ENCODE data around the gene DNAAF1.

GRCh38 chr16:84117193-84117965 is 637 bp upstream of the MBTPS1 start:
- PRO-cap, 2 experiments: no peak in any of the 2 experiments
- RAMPAGE, long total RNA, 4 experiments: no peak in any of the 4 experiments

GRCh38 chr16:84144990-84145618 is at the start of gene DNAAF1:
Gene DNAAF1 (plus strand): TSS chr16:84145308.
- PRO-cap, 2 experiments: peak in 2 of 2 experiments; most common plus-strand start chr16:84145286 (in 1); most common minus-strand start chr16:84145156 (in 2)
- RAMPAGE, long total RNA, 4 experiments: start-site peak on the plus strand in 4 of 4 experiments, at chr16:84145298-84145343 at its widest, 87 to 445 reads per replicate; start-site peak on the minus strand in 3 of 4 experiments, at chr16:84145132-84145179 at its widest, 47 to 77 reads per replicate

DNA sequence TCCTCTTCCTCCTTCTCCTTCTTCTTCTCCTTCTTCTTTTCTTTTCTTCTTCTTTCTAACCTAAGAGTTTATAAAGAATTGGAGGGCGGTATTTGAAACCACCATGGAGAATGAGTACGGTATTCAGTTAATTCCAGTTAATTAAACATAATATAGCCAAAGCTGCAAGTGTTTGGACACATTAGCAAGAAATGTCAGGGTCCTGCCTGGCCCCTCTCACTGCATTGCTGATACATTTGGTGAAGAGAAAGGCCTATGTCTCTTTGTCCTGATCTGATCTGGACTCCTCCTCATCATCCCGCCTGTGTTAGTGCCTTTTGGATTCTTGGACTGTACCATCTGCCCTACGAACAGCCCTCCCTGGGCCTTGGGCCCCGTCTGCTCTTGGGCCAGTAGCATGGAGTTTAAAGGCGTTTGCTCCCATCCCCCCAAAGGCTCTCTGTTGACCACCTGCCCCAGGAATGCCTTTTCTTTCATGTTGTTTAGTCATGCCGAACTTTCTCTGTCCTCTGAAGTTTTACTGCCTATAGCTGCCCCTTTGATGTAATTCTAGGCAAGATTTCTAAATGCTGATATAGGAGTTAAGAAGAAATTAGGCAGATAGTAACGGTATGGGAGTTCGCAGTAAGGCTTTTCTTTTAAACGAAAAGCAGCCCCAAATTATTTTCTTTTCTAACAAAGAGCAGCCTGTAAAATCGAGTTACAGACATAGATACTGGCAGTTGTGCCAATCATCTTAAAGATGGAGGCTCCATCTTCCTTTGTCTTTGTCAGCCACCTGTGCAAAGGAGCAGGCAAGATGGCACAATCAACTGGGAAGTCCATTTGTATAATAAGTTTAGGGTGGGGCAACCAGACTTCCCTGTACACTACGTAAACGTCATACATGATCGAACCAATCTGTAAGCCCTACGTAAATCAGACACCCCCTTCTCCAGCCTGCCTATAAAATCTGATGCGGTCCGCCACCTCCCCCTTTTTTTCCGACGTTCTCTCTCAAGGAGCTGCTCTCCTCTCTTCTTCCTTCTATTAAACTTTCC is 31.1 kb upstream of the MEAK7 start:
- PRO-cap, 2 experiments: no peak in any of the 2 experiments
- RAMPAGE, long total RNA, 4 experiments: no peak in any of the 4 experiments

DNA sequence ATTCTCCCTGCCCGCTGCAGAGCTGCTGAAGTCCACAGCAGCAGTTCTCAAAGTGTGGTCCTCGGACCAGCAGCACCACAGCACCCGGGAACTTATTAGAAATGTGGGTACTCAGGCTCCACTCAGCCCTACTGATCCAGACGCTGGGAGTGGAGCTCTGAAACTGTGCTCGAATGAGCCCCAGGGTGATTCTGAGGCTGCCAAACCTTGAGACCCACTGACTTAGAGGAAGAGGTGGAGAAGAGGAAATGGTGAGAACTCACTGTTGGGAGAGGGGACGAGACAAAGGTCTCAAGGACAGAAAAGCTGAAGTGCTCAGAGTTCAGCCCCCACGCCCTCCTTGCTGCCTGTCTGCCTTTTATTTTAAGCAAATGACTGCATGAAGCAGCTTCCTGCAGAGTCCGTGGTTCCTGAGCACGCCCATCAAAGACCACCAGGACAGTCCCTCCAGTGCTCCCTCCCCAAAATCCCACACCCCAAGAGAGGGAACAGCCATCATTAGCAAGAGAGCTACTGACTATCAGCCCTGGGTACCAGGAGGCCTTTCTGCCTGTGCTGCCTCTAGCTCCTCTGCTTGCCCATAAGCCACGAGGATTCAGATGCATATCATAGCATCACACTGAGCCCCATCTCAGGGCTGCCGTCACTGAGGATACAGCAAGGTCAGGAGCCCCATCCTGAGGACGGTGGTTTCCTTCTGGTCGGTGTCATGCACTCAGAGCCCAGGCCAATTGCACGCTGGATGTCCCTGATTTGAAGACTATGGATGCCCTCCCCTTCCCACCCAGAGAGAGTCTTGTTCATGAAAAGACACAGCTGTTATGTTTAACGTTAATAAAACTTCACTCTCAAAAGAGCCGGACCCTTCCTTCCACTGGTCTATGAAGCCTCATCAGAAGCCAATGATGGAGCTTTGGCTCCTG is 20.2 kb downstream of the COTL1 start:
- PRO-cap, 2 experiments: no peak in any of the 2 experiments
- RAMPAGE, long total RNA, 4 experiments: no peak in any of the 4 experiments

DNA sequence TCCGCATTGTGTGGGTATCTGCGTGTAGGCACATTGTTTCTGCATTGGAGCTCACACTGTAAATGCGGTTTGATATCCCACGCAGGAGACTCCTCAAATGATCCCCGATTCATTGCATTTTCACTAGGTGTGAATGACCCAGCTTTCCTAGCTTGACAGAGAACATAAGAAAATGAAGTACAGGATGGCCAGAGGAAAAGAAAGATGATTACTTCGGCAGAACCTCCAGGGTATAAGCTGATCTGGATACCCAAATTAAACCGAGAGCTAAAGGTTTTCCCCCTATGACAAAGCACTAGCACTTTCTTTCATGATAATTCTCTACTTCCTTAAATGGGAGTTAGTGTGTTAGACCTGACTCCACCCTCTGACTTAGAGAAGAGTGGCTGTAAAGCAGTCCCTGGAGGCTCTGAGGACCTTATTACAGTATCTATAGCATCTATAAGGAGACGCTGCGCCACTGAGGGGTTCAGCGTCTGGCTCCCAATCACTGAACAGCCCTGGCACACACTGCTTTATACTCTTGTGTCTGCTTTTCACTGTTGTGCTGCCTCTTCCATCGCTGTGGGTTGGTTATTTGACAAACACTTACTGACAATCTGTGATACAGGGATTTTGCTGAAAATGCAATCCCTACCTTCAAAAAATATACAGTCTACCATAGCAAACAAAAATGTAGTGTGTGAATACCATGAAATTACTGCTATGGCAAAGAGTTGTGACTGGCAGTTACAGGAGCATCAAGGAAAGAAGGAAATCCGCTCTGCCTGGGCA is 17.1 kb downstream of the COTL1 start:
- PRO-cap, 2 experiments: no peak in any of the 2 experiments
- RAMPAGE, long total RNA, 4 experiments: no peak in any of the 4 experiments

DNA sequence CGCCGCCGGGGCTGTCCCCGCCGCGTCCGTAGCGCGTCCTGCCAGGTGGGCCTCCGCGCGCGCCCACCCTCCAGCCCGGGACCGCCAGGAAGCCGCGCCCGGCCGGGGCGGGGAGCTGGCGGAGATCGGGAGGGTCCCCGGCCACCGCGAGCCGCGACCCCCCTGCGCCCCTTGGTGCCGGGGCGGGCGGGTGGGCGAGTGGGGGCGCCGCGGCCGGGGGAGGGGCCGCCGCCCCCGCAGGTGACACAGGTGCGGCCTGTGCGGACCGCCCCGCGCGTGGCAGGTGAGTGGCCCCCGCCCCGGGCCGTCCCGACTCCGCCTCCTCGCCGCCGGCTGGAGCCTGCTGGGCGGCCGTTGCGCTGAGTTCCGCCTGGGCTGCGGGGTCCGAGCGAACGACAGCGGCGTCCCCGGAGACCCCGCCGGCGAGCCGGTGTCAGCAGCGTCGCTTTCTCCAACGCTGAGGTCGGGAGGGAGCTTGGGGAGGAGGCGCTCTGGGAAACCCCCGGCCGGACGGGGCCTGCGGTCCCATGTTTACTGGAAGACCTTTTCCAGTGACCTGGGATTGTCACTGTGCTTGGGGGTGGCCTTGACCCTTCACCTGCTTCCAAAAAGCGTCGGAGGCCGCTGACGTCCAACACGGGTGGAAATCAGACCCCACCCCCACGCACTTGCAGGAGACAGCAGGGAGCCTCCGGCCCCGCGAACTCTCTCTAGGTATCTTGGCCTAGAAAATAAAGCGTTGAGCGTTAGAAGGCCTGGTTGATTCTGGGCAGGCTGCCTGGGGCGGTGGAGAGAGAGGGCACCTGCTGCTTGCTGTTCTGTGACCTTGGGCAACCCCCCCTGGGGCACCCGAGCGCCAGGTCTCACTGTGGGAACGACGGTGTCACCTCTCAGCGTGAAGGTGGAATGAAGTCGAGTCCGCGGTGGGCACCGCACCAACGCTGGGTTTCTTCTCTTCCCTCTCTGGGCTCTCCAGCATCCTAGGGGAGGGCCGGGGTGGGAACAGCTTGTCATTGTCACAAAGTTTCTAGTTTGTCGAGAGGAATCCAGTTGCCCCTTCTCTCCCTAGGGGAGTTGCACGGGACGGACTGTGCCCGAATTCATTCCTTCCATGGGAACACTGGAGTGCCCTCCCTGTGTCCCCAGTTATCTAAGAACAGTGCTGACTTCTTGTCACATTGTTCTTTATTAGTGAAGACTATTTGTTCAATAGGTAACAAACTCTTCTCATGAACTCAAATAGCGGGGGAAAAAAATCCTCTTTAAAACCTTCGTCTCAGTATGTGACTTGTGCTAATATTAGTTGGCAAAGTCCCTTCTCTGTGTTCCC is 759 bp downstream of the KLHL36 start:
- PRO-cap, 2 experiments: peak in 2 of 2 experiments; most common plus-strand start position 371 of the sequence (in 1); most common minus-strand start position 285 of the sequence (in 1)
- RAMPAGE, long total RNA, 4 experiments: no peak in any of the 4 experiments

DNA sequence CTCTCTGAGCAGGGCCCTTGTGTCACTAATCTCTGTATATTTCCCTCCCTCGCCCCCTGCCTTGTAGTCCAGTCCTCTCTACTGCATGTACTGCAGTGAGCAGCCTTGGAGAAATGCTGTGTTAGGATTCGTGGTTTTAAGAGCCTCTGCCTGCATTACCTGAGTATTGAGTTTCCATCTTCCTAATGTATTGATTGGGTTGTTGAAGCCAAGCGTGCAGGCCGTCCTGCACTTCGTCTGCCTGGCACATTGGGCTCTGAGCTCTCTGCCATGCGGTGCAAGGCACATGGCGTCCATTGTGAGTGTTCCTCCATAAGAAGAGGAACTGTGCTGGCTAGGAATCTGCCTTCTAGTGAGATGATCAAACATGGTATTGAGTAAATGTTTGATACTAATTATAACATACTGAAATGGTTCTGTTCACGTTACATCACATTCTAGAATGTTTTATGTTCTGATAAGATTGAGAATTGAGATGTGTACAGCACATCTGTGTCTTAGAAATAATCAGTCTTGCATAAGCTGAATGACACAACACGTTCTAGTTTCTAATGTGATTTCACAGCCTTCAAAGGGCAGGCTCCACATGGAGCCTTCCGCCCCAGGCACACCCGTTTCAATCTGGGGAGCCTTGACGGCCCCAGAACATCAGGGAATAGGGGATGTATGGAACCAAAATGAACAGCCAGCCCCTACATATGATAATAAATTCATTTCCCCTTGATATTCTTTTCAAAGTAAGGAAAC is 42.8 kb downstream of the USP10 start:
- PRO-cap, 2 experiments: no peak in any of the 2 experiments
- RAMPAGE, long total RNA, 4 experiments: no peak in any of the 4 experiments

DNA sequence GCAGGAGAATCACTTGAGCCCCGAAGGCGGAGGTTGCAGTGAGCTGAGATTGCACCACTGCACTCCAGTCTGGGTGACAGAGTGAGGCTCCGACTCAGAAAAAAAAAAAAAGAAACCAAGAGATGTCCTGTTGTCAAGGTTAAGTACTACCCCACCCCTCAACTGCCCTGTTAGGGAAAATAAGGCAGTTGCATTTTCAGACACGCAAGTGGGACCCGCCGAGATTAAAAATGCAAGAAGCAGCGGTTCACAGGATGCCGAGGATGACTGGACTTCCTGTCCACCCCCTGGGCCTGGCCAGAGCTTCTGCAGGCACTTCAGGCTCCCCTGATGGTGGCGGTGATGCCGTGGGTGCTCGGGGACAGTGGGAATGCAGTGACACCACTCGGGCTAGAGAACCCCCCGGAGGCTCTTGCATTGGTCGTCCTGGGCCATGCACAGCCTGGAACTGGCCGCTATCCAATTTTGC is 13.6 kb upstream of the CRISPLD2 start:
- PRO-cap, 2 experiments: no peak in any of the 2 experiments
- RAMPAGE, long total RNA, 4 experiments: no peak in any of the 4 experiments

- PRO-cap, 2 experiments: no peak in any of the 2 experiments
- RAMPAGE, long total RNA, 4 experiments: no peak in any of the 4 experiments
These were observed 31.5 kb downstream of the CRISPLD2 start for GRCh38 chr16:84851186-84851793.

GRCh38 chr16:84907361-84908083 is 87.7 kb downstream of the CRISPLD2 start:
- PRO-cap, 2 experiments: no peak in any of the 2 experiments
- RAMPAGE, long total RNA, 4 experiments: no peak in any of the 4 experiments

DNA sequence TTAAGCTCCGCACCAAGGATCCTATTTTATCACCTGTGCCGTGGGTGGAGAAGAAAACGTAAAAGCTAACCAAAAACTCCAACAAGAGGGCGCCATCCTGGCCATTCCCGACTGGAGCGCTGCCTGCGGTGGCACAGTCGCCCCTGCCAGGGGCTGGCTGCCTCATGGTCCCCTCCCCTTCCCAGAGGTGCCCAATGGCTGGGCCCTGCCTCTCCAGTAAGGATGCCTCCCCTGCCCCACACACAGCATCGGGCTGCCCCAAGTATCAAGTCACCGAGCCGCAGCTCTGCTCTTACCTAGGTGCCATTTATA is 36.3 kb downstream of the ZDHHC7 start:
- PRO-cap, 2 experiments: no peak in any of the 2 experiments
- RAMPAGE, long total RNA, 4 experiments: no peak in any of the 4 experiments

GRCh38 chr16:85001818-85002972 is 9.1 kb downstream of the ZDHHC7 start:
- PRO-cap, 2 experiments: no peak in any of the 2 experiments
- RAMPAGE, long total RNA, 4 experiments: no peak in any of the 4 experiments

- PRO-cap, 2 experiments: no peak in any of the 2 experiments
- RAMPAGE, long total RNA, 4 experiments: no peak in any of the 4 experiments
These were observed 2.6 kb upstream of the CIBAR2 start for GRCh38 chr16:85114932-85115302.

- PRO-cap, 2 experiments: no peak in any of the 2 experiments
- RAMPAGE, long total RNA, 4 experiments: no peak in any of the 4 experiments
These were observed 18.0 kb upstream of the CIBAR2 start for GRCh38 chr16:85130199-85130708.

DNA sequence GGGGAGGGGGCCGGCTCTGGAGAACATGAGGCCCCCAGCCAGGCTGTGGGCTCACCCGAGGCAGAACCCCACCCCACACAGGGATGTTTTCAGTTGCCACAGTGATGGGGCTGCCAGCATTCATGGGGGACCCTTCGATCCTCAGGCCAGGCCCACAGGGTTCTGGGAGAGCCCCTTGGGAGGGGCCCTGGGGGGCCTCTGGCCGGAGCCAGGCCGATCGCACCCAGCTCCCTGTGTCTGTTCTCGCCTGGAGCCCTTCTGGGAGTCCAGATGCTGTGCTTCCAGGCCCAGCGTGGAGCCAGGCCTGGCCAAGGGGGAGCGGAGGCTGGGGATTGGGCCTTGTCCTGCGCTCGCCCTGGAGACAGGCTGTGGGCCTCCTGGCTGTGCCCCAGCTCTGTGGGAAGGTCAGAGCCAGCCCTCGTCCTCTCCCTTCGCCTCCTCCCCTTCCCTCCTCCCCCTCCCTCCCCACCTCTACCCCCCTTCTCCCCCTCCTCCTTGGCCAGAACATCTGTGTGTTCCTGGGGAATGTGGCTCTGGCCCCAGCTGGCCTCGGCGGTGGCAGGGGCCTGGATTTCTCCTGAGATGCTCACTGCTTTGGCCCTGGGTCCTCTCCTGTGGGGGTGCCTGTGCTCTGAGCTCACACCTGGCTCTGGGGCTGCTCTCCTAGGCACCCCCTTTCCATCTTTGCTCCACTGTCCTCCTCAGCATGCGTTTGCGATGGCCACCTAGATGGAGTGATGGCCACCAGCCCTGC is 90.4 kb upstream of the CIBAR2 start:
- PRO-cap, 2 experiments: no peak in any of the 2 experiments
- RAMPAGE, long total RNA, 4 experiments: no peak in any of the 4 experiments

DNA sequence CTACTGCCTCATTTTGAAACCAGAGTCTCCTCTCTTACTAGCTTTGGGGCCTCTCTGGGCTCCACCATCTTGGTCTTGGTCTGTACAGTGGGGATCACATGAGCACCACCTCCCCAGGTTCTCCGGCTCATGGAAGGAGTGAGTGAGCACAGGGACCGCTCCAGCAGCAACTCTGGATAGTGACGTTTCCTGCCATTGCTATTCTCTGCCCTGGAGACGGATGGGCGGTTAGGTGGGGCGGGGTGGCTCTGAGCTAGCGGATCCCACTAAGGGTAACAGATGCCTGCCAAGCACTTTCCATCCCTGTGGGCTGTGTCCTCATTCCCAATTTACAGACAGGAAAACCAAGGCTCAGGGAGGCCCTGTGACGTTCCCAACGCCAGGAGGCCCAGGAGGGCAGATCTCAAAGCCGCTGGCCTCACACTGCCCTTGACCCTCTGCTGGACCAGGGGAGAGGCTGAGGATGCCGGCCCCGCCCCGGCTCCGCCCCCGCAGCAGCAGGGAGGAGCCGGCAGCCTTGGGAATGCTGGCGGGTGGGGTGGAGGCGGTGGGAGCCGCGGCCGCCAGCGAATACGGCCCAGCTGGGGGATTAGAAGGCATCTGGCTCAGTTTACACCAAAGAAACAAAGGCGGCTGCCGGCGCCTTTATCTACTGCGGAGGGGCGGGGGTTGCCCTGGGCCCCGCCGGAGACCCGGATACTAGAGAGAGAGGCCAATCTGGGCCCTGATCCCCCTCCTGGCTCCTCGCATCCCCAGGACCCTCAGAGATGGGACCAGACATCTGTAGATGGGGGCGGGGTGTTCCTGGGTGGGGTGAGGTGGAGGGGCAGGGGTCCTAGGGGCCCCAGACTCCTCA is 122.2 kb upstream of the CIBAR2 start:
- PRO-cap, 2 experiments: peak in 1 of 2 experiments; most common plus-strand start position 529 of the sequence (in 1); most common minus-strand start position 439 of the sequence (in 1)
- RAMPAGE, long total RNA, 4 experiments: no peak in any of the 4 experiments

- PRO-cap, 2 experiments: no peak in any of the 2 experiments
- RAMPAGE, long total RNA, 4 experiments: start-site peak on the plus strand in 1 of 4 experiments, at chr16:85365489-85365554 at its widest, 8 reads per replicate; start-site peak on the minus strand in 1 of 4 experiments, at chr16:85365160-85365170 at its widest, 6 reads per replicate
These were observed 247.9 kb upstream of the GSE1 start for GRCh38 chr16:85365008-85365795.

- PRO-cap, 2 experiments: no peak in any of the 2 experiments
- RAMPAGE, long total RNA, 4 experiments: no peak in any of the 4 experiments
These were observed 225.9 kb upstream of the GSE1 start for GRCh38 chr16:85387233-85387530.

- PRO-cap, 2 experiments: no peak in any of the 2 experiments
- RAMPAGE, long total RNA, 4 experiments: no peak in any of the 4 experiments
These were observed 182.0 kb upstream of the GSE1 start for GRCh38 chr16:85431016-85431638.

DNA sequence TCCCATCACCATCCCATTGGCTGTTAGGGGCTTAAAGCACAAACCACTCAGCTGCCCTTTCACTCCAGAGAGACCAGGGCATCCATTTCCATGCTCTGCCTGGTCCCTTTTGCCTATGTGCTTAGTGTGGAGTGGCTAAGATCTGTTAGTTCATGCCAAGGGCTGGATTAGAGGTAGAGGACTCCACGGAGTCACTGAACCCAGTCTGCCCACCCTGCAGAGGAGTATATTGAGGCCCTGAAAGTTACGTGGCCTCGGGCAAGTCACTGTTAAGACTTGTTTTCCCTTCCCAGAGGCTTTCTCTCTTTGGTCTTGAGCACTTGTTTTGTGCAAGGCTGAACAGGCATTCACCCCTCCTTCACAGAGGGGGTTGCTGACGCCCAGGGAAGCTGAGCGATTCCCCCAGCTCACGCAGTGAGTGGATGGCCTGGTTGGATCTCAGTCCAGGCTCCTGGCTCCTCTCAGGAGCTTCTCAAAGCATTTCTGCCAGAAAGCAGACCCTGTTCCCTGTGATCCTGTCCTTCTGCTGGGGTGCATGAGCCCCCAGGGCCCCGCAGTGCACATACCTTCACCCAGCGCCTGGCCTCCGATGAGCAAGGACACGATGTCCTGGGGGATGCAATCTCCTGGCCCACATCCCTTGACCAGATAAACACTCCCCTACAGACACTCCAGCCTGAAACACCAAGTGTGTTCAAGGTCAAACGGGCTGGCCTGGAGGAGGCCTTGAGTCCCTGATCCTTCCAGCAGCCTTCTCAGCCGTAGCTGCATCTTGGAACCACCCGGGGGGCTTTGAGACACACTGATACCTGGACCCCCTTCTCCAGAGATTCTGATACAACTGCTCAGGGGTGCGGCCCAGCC is 153.4 kb upstream of the GSE1 start:
- PRO-cap, 2 experiments: no peak in any of the 2 experiments
- RAMPAGE, long total RNA, 4 experiments: no peak in any of the 4 experiments